Gastrocnemius medialis (tissue), 3 donors: ENCODE measurements around a stretch of chr18.

DNA sequence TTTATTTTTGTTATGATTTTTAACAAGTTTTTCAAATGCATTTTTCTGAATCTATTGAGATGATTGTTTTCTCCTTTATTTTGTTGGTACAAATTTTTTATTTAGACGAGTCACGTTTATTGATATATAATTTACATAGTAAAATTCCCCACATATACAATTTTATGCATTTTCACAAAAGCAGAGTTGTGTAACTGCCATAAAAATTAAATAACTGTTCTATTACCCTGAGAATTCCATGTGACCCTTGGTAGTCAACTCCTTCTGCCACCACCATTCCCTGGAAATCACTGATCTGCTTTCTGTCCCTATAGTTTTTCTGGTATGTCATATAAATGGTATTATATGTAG, 26.2 kb upstream of the ST8SIA5 start:
- PRO-cap, result no peak
- RAMPAGE, long total RNA, 3 experiments, result no peak in any of the 3 experiments

GRCh38 chr18:46868578-46868912, 48.8 kb downstream of the PIAS2 start:
- PRO-cap, result no peak
- RAMPAGE, long total RNA, 3 experiments, result no peak in any of the 3 experiments

- PRO-cap, result no peak
- RAMPAGE, long total RNA, 3 experiments, result no peak in any of the 3 experiments
Observed at GRCh38 chr18:48049567-48050537, 119.4 kb upstream of the SMAD2 start.

DNA sequence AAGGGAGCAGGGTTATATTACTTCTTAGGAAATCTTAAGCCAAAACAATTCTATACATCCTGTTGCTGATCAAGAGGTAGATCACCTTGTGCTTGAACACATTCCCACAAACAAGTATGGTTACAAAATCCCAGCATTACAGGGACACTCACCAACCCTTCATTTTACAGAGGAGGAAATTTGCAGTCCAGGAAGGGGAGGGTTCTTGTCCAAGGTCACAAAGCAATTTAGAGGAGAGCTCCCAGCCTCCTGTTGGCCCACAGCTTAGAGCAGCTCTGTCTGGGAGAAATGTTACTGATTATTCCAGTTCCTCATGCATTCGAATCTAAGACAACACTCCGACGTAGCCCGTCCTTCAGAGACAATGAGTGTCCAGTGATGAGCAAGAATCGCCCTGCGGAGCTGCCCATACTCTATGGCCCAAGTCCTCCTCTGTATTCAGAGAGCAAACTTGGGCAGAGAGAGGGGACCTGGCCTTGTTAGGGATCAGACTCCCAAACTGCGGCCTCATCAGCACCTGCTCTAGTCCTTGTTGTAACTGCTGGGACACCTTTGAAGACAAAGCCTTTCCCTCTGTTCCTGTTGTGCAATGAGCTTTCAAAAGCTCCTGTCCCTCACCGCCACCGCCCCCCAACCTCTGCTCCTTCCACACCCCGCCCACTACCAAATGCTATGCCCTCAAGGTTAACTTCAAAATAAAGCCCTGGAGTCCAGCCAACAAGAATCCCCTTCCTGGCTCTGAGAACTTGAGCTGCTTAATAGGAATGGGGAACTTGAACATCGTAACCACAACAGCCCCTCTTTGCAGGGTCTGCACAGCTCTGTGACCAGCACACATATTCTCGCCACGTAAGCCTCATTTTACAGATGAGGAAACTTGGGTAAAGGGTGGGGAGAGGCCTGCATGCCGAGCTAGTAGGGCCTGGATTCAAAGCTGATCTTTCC, 234.8 kb upstream of the SMAD2 start:
- PRO-cap, result no peak
- RAMPAGE, long total RNA, 3 experiments, result no peak in any of the 3 experiments

DNA sequence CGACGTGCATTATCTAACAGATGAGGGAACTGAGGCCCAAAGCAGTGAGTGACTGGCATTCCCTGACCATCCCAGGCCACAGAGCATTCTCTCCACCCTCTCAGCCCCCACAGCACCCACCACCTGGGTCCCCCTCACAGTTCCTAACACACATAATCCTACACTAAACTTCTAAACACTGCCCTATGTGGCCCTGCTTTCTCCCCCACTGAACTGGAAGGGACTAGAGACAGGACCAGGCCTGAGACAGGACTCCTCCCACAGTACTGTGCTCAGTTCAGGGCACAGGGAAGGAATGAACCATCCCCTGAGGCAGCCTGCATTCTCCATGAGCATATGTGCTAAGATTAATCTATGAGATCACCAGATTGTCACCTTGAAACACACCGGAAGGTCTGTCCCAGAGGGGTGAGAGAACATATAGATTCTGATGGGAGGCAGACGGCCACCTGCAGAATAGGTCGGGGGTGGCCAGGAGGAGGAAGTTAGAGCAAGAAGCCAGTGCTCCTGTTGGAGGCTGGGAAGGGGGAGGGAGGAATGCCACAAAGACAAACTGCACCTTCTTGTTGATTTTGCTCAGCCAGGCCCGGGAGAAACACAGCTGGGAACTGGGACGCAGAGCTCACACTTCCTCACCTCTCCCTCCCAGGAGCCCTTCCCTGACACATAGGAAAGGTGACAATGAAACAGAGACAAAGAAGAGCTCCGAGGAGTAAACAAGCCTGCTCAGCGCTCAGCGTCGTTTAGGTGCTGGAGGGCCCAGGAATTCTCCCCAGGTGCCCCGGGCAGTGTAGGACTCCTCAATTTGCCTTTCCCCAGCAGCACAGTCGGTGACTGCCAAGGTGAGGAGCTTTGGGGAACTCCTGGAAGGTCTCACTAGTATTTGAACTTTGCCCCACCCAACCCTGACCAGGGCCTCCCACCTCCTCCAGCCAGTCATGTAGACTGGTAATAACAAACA, 52.1 kb downstream of the ZBTB7C start:
- PRO-cap, result no peak
- RAMPAGE, long total RNA, 3 experiments, result no peak in any of the 3 experiments

GRCh38 chr18:48441249-48441674, 32.1 kb upstream of the ZBTB7C start:
- PRO-cap, result no peak
- RAMPAGE, long total RNA, 3 experiments, result no peak in any of the 3 experiments

GRCh38 chr18:48454094-48454649, 45.0 kb upstream of the ZBTB7C start:
- PRO-cap, result no peak
- RAMPAGE, long total RNA, 3 experiments, result no peak in any of the 3 experiments

DNA sequence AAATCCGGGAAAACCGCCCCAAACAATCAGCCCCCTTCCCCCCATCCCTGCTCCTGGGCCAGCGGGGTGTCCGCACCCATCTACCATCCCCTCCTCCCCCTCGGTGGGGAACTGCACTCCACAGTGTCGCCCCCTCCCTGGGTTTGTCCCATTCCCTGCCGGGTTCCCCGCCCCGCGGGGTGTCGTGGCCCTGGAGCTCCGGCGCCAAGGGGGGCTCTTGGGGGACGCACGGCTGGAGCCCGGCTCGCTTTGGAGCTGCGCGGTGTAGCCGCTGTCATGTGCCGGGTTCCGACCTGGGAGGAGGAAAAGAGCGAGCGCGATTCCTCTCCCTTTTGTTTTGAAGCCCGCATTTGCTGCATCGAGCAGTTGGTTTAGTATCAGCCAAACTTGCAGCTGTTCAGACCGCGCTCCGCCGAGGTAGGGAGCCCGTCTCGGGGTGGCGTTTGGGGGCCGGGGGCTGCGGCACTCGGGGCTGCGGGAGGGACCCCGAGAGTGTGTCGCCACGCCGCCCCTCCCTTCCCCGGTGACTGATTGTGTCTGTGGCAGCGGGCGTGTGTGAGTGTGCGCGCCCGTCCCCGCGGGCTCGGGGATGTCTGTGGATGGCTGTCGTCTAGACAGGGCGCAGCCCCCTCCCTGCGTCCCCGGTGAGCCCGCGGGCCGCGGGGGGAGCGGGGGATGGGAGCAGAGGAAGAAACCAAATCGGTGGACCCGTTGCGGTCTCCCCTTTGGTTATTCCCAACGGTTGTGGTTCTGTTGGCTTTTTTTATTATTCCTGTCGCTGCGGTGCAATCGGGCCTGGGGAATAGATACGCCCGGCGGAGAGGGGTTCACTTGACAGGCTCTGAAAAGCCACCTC, 812 bp downstream of the CTIF start:
- PRO-cap, result bidirectional peak, plus-strand start at position 400 of the sequence, minus-strand start at position 280 of the sequence; bidirectional peak, plus-strand start at position 558 of the sequence, minus-strand start at position 529 of the sequence
- RAMPAGE, long total RNA, 3 experiments, result no peak in any of the 3 experiments

DNA sequence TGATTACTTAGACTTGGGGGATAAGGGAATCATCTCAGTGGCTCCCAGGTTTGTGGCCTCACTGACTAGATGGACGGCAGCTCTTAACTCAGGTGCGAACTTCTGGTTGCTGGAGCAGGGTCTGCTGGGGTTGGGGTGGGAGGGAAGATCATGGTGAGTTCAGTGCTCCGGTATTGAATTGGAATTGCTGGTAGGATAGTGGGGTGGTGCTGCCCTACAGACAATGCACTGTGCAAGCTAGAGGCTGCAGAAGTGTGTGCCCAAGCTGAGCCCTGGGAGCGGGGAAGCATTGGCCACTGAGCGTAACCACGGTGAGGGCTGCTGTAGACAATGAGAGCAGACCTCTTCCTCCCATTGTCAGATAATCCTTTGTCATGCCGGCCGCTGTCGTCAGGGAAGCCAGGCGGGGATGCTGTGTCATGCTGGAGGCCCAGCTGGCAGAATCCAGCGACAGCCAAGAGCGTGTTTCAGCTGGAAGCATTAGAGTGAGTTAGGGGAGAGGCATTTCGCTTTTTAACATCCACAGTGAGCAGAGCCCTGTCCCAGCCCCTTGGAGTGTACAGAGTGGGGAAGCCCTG, 6.8 kb downstream of the CTIF start:
- PRO-cap, result no peak
- RAMPAGE, long total RNA, 3 experiments, result no peak in any of the 3 experiments

DNA sequence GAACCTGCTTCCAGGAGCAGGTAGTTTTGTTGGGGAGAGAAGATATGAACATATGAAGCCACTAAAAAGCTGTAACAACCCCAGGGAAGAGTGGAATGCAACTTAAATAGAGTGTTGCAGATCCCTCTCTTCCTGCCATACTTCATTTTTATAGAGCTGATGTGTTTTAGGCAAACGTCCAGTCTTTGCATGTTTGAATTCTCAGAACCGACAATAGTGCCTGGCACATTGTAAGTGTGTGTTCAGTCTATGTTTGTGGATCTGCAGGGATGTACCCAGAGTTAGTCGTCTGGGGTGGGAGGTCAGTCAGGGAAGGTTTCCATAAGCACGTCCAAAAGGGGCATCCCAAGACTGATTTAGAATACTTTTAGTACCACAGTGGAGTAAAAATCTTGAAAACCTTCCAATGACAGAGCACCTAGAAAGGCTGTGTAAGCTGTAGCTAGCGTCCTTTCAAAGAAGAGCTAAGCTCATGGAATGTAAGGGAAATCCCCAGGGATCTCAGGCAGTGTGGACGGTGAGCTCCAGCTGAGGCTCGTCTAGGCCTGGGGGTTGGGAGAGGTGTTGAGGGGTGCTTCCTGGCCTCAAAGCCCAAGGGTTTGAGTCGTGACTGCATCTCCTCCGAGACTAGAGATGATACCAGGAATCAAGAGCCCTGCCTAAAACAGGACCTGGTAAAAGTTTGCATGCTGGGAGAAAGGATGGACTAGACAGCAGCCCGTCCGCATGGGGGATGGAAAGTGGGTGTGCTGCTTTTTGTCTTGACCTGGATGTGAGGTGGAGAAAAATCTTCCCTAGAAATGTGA, 7.5 kb downstream of the CTIF start:
- PRO-cap, result no peak
- RAMPAGE, long total RNA, 3 experiments, result no peak in any of the 3 experiments

DNA sequence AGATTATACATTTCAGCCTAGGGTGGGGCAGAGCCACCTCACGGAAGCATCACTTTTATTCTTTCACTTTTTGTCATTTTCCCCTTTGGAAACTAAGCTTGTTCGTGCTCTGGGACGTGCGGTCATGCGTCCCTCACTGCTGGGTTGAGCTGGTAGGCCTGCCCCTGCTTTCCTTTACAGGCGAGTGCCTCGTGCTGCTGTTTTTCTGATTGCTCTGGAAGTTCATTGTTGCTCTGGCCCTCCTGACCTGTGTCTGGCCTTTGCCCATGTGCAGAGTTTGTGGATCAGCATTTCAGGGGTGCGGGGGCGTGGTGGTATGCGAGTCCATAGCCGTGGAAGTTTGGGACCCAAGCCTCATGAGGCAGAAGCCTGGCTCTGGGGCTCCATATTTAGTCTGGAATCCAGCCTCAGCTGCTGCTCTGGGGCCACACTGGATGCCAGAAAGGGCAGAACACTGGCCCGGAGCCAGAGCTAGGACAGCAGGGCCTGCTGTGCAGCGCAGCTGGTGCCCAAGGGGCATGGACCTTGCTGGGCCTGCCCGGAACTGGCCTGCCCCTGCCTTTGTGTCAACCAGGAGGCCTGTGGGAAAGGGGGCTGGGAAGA, 51.1 kb downstream of the CTIF start:
- PRO-cap, result no peak
- RAMPAGE, long total RNA, 3 experiments, result no peak in any of the 3 experiments

- PRO-cap, result no peak
- RAMPAGE, long total RNA, 3 experiments, result no peak in any of the 3 experiments
Observed at GRCh38 chr18:48650098-48650899, 111.5 kb downstream of the CTIF start.

- PRO-cap, result no peak
- RAMPAGE, long total RNA, 3 experiments, result no peak in any of the 3 experiments
Observed at GRCh38 chr18:48663525-48664234, 124.8 kb downstream of the CTIF start.

- PRO-cap, result no peak
- RAMPAGE, long total RNA, 3 experiments, result no peak in any of the 3 experiments
Observed at GRCh38 chr18:48827173-48828407, 123.2 kb downstream of the SMAD7 start.

DNA sequence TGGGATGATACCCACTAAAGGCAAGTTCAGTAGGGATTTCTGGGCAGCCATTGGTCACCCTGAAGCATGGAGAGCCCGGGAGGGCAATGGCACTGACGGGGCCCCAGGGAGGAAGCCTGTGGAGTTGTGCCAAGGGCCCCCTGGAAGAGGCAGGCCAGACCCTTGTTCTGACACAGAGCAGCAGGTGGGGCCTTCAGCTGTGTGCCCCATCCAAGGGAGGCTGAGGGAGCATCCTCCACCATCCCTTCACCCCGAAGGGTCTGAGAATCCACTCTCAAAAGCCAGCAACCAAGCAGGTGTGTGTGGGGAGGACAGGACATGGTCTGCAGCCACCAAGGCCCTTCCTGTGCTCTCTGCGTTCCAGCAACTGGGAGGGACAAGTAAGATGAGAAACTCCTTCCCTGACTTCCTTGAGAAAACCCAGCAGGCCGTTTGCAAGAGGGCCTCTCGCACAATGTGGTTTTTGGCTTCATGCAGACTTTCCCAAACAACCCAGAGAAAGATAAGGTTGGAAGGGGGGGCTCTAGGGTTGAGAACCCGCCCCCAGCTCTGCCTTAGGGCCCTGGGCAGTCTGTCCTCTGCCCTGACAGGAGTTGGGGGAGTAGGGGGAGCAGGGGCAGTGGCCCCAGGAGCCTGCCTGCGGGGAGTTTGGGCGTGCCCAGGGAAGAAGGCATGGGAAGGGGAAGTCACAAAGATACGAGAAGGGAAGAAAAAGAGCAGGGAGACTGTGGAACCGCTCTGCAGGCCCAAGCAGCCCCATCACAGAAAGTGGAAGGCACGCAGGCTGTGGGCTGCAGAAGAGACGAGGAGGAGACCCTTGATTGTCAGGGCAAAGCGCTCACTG, 100.0 kb downstream of the SMAD7 start:
- PRO-cap, result no peak
- RAMPAGE, long total RNA, 3 experiments, result no peak in any of the 3 experiments

- PRO-cap, result no peak
- RAMPAGE, long total RNA, 3 experiments, result no peak in any of the 3 experiments
Observed at GRCh38 chr18:48901768-48902474, 48.8 kb downstream of the SMAD7 start.

- PRO-cap, result no peak
- RAMPAGE, long total RNA, 3 experiments, result no peak in any of the 3 experiments
Observed at GRCh38 chr18:48920838-48921596, 29.7 kb downstream of the SMAD7 start.

DNA sequence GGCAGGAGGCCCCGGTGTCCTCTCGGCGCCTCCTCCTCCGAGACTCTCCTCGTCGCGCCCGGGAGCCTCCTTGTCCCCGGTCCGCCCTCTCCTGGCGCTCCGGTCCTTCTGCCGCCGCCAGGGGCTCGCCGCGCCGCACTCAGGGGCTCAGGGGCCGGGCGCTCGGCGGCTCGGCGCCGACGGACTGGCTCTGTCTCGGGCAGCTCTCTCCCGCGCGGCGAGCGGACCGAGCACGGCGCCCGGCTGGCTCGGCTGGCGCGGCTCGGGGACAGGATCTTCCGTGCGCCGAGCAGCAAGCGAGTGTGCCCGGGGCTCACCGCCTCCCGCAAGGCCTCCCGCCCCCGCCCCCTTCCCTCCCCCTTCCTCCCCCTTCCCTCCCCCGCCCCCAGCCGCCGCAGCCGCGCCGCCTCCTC, 958 bp upstream of the SMAD7 start:
- PRO-cap, result unidirectional peak, minus-strand start at position 45 of the sequence; unidirectional peak, minus-strand start at position 110 of the sequence; bidirectional peak, plus-strand start outside the sequence, minus-strand start at position 302 of the sequence
- RAMPAGE, long total RNA, 3 experiments, result no peak in any of the 3 experiments

GRCh38 chr18:48956294-48956776, 5.6 kb upstream of the SMAD7 start:
- PRO-cap, result no peak
- RAMPAGE, long total RNA, 3 experiments, result no peak in any of the 3 experiments

DNA sequence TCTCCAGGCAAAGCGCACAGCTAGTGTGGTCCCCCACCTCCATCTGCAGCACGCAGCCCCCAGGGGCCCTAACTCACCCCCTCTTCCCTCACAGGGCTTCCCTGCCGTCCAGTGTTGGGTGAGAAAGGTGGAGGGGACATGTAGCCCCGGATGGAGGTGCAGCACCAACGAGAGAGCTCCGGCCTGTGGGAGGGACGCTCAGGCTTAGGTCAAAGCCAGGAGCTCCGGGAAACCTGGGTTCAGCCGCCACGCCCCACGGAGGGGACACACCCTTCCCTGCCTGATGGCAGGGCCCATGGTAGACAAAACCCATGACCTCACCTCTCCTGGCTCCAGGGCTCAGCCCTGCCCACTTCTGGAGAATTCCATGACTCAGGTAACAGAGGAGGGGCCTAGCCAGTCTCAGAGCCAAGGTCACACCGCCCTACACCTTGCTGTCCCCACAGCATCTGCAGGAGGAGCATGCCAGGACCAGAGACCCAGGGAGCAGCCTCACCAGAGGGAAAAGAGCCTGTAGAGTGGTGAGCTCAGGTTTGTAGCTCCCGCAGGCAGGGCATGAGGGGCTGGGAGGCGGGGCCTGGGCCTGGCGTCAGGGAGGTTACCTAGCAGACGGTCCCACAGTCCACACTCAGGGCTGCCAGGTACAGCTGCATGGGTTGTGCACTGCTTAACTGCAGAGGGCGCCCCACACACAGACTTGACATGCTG, 70.7 kb upstream of the SMAD7 start:
- PRO-cap, result no peak
- RAMPAGE, long total RNA, 3 experiments, result no peak in any of the 3 experiments